Mammary microvascular endothelial cell (primary cell): ENCODE measurements around a stretch of chr7.

- RAMPAGE, long total RNA = no peak
Observed at GRCh38 chr7:139035107-139035571, 703 bp downstream of the ZC3HAV1L start.

- RAMPAGE, long total RNA = no peak
Observed at GRCh38 chr7:139072800-139073000, 36.8 kb downstream of the ZC3HAV1 start.

DNA sequence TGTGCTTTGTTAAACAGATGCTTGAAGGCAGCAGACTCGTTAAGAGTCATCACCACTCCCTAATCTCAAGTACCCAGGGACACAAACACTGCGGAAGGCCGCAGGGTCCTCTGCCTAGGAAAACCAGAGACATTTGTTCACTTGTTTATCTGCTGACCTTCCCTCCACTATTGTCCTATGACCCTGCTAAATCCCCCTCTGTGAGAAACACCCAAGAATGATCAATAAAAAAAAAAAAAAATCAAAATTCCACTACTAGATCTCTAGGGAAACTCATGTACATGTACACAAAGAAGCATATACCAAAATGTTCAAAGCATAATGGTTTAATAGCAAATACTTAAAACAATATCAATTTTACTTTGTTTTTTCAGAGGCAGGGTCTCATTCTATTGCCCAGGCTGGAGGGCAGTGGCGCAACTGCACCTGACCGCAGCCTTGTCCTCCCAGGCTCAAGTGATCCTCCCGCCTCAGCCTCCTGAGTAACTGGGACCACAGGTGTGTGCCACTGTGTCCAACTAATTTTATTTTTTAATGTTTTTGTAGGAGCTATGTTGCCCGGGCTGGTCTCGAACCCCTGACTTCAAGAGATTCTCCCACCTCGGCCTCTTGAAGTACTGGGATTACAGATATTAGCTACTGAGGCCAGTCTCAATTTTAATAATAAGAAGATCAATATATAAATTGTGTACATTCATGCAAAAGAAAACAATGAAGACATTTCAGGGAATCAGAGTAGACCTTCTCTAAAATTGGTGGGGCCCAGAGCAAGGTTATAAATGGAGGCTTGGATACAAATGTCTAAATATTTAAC lies 7.5 kb downstream of the ZC3HAV1 start:
- RAMPAGE, long total RNA = no peak

GRCh38 chr7:139231975-139232190 lies 846 bp downstream of the UBN2 start:
- RAMPAGE, long total RNA = no peak

DNA sequence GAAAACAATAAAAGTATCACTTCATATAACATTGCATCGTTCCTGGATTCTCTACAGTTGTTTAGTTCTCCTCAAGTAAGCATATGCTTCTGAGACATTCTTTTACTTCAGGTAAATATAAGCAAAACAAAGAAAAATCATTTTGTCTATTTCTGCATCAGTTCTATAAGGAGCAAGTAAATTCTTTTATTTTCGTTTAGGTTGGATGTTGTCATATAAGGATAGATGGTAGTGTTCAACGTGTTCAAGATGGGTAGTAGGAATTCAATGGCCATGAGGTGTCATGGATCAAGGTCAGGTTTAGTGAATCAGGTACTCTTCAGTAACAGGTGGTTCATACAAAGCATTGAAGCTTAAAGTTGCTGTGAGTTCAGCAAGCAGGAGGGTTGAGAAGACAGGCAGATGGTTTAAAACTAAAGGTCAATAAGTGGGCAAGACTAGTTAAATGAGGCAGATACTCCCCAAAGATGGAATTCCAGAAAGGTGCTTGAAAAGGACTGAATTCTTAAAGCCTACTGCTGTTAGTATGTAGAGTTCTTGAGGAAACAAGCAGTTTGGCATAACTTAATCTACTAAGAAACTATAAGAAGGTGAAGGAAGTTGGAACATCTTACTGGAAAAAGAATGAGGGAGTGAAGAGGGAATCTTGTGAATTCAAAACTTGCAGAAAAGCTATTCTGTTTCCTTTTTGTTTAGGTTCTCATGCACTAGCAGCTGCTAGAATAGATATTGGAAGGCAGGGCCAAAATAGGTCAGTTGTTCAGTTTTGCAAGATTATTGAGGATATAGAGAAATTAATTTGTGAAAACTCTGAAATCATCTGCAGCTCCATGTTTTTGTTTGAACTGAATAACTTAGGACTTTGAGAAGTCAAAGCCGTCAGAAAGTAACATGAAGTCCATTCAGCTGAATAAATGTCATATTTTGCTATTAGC lies 5.8 kb downstream of the LUC7L2 start:
- RAMPAGE, long total RNA = no peak

- RAMPAGE, long total RNA = no peak
Observed at GRCh38 chr7:139402018-139402312, 42.3 kb downstream of the LUC7L2 start.

DNA sequence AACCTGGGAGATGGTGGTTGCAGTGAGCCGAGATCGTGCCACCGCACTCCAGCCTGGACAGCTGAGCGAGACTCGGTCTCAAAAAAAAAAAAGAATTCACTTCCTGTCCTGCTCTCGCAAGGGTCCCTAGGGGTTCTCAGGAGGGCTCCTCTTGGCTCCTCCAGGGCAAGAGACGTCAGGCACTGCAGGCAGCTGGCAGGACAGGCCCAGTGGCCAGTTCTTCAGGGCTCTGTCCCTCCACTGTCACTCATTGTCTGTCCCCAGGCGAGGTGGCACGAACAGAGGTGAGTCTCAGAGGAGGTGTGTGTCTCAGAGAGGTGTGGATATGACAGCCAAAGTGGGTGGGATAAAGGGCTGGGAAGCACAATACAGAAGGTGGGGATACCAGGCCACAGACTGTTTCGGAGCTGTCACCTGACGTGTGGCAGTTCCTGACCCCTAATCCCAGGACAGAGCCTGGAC lies 11.9 kb downstream of the KLRG2 start:
- RAMPAGE, long total RNA = no peak

DNA sequence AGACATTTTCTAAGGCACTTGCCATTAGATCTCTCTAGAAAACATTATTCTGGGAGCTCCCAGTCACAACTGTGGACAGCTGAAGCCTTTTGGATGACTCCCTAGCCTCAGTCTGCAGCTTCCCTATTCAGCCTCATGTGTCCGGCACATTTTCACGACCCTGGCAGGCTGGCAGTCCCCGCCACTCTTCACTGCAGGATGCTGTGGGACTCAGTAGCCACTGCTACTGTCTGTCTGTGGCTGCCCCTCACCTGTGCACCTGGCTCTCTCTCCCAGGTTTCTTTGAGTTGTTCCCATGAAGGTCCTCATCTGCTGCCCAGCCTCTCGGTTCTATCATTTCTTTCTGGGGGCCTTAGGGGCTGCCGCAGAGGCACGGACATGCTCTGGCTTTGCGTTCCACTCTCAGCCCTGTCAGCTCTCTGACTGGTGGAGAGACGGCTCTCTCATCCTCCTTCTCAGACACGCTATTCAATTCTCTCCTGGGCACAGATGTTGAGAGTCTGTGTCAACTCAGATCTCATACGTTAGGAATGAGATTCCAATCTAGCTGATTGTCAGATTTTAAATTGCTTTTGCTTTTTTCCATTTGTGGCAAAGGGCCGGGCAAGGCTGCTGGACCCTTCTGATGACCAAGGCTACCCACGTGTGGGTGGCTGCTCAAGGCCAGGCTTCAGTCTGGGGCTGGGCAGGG lies 71.3 kb downstream of the CLEC2L start:
- RAMPAGE, long total RNA = no peak

- RAMPAGE, long total RNA = no peak
Observed at GRCh38 chr7:139613982-139614601, 90.6 kb downstream of the CLEC2L start.

- RAMPAGE, long total RNA = no peak
Observed at GRCh38 chr7:139635181-139636506, 112.2 kb downstream of the CLEC2L start.

DNA sequence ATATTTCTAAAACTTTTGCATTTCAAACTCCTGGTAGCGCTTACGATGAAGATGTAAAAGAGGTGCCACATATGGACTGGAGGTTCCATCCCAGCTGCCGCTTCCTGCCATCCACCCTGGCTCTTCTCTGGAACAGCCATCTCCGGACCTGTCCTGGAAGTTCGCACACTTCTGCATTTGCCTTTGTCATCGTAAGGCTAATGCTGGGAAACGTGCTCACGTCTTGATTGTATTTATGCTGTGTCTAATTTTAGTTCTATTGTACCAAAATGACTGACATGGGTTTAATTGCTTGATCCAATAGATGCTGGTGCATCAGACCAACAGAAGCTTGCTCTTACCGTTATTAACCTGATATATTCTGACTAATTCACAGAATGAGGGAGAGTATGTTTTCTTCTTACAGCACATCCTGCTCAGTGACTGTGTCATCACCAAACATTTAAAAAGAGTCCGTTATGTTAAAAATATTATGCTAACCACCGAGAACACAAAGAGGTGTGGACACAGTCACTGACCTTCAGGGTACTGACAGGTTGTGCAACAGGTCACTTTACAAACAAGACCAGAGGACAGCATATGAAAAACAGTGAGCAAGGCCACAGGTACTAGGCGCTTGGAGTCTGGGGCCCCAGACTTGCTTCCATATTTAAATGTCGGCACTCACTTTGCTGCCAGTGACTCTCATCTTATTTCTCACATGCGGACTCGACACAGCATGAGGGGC lies 102.8 kb downstream of the HIPK2 start:
- RAMPAGE, long total RNA = no peak

DNA sequence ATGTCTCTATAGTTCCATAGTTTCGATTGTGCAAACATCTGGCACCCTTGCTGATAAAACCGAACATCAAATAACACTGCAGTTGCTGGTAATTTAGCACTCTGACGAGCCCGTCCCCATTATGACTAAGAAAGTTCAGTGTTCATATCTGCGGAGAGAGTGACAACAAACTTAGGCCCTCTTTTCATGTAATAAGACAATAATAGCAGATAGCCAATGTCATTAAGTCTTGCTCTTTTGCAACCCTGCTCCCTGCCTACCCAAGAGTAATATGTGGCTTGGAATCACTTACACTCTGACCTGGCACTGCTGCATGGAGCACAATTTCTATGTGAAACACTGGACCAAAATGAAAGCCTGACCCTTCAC lies 86.6 kb downstream of the HIPK2 start:
- RAMPAGE, long total RNA = no peak

- RAMPAGE, long total RNA = no peak
Observed at GRCh38 chr7:139749285-139750274, 28.2 kb downstream of the HIPK2 start.

GRCh38 chr7:139776734-139777412 lies 925 bp downstream of the HIPK2 start:
- RAMPAGE, long total RNA = no peak

- RAMPAGE, long total RNA = no peak
Observed at GRCh38 chr7:140099432-140100339, 36.9 kb upstream of the PARP12 start.

DNA sequence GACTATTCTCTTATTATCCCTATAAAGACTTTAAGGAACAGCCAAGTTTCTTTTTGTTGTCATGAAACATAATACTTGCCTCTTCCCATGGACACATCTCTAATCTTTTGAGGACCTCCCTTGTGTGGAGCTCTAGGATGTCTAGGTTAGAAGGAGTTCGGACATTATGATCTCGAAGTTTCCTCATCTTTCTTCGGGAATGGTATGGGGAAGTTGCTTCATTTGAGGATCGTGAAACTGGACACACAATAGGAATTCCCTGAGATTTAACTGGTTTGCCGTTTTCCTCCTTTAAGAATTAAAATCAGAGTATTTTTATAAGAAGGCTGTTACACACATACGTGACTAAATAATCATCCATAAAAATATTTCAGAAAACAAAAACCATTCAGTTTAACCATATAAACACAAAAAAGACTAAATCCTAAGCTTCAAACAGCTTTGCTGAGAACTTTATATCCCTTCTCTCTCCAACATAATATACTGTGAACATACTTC lies 39.2 kb upstream of the PARP12 start:
- RAMPAGE, long total RNA = no peak

GRCh38 chr7:140107624-140108455 lies 45.1 kb upstream of the PARP12 start:
- RAMPAGE, long total RNA = no peak

GRCh38 chr7:140110667-140111476 lies 48.1 kb upstream of the PARP12 start:
- RAMPAGE, long total RNA = no peak

DNA sequence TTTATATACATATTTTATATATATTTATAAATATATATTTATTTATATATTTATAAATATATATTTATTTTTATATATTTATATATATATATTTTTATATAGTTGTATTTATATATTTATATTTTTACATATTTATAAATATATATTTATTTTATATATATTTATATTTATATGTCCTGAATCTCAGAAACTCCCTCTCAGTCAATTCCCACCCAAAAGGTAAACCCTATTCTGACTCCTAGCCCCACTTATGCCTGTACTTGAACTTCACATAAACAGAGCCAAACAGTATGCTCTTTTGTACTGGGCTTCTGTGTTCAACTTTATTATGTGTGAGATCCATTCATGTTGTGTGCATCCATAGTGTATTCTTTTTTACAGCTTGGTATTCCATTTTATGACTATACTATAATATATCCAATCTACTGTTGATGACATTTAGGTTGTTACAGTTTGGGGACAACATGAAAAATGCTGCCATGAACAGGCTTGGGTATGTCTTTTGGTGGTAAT lies 5.2 kb downstream of the KDM7A start:
- RAMPAGE, long total RNA = no peak

GRCh38 chr7:140199988-140200629 lies 23.3 kb upstream of the KDM7A start:
- RAMPAGE, long total RNA = no peak